Kidney (tissue), 2 donors: ENCODE measurements around the genes POTEG, OR11H6, EDDM3B and TPPP2.

GRCh38 chr14:19434082-19434581 is at the start of gene POTEG:
TSS of gene POTEG (minus strand) at chr14:19434341.
- PRO-cap, result no peak
- RRBS, result no CpG with 5 or more reads among the region's 16 CpGs

DNA sequence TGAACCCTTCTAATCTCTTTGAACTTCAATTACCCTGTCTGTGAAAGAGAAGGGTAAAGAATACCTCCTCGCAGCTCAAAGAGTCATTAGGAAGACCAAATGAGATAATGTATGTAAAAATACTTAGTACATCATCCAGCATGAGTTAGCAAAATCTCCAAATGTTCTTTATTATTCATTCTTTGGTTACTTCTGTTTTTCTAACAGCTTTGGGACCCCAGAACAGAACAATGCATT is at the start of gene OR11H6:
OR11H6 (plus strand) TSS at position 162 of the 237 bp plus-strand sequence.
- PRO-cap, result no peak
- RRBS, result no CpG with 5 or more reads among the region's 1 CpG

GRCh38 chr14:20469940-20471044 is 1.1 kb downstream of the PNP start:
- PRO-cap, result bidirectional peak, plus-strand start at chr14:20470067, minus-strand start at chr14:20470041
- RRBS, result no CpG with 5 or more reads among the region's 14 CpGs

DNA sequence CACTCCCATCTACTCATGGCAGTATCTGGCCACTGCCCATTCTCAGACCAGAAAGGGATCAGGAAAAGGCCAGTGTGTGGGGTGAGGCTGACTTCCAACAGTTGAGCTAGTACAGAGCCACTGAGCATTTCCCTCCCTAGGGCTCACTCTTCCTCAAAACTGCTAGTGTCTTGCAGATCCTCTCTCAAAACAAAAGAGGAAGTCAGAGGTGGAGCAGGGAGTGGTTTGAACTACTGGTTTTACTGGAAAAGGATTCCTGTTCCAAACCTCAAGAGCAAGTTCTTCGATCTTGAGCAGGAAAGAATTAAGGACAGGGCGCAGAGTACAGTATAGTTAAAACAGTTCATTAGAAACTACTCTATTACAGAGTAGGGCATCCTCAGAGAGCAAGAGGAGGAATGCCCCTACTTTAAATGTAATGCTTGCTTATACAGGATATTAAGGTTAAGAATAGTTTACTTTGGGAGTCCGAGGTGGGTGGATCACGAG is 24.5 kb downstream of the PNP start:
- PRO-cap, result no peak
- RRBS, result no CpG with 5 or more reads among the region's 4 CpGs

GRCh38 chr14:20630231-20630836 is 11.2 kb downstream of the OR6S1 start:
- PRO-cap, result no peak
- RRBS, result 8% methylated on average over 2 of the region's 16 CpGs

GRCh38 chr14:20714587-20715404 is 26.2 kb downstream of the ANG start:
- PRO-cap, result no peak
- RRBS, result no CpG with 5 or more reads among the region's 5 CpGs

DNA sequence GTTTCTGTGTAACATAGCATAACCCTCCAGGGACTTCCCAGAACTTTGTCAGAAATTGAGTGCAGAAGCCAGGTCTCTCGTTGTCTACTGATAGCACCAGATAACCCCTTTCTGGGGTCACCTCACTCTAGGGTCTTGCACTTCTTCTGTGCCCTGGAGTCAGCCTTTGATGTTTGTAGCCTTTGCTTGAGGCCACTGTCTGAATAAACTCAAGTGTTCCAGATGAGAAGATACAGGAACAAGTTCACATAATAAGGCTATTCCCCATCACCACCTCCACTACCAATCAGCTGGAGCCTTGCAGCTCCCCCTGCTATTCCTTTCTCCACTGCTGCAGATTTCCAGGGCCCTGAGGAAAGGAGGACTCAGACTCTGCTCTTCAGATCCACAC is at the start of gene EDDM3B:
EDDM3B (plus strand) TSS at position 336 of the 391 bp plus-strand sequence.
- PRO-cap, result no peak
- RRBS, result no CpG with 5 or more reads among the region's 1 CpG

GRCh38 chr14:20798343-20798685 is 4.3 kb downstream of the RNASE1 start:
- PRO-cap, result no peak
- RRBS, result no CpG with 5 or more reads among the region's 6 CpGs

GRCh38 chr14:21003815-21004364 is 4.8 kb downstream of the SLC39A2 start:
- PRO-cap, result no peak
- RRBS, result 65% methylated on average over 4 of the region's 14 CpGs

DNA sequence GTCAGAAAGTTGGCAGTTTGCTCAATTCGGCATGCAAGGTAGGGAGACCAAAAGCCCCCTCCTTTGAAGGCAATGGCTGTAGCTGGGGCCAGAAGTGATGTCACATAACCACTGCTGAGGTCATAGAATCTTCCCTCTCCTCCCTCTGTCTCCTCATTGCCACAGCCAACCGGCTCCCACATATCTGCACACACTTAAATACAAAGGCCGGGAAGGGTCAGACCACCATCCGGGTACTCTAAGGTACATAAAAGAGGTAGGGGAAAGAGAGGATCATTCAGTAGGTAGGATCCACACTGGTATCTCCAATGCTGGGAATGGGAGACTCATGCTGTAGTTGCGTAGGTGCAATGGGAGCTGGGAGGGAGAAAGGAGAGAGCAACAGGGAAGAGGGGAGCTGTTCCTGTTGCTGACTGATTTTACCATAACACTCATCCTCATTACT is at the start of gene TPPP2:
TPPP2 (plus strand) TSS at position 156 of the 445 bp plus-strand sequence.
- PRO-cap, result no peak
- RRBS, result 100% methylated on average over 1 of the region's 5 CpGs

DNA sequence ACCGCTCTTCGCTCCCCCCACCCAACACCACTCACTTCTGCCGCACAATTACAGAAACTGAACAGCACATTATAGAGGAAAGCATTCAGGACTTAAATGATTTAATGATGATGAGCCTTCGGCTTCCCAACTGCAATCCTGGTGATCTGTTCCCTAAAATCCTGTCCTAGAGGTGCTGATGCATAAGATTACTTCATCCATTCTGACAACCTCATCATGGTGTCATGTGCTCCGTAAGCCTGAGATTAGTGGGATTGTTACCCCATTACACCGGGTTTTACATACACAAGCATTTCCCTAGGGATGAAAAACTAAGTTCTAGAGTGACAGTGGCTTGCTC is 2.5 kb upstream of the RNASE13 start:
- PRO-cap, result no peak
- RRBS, result no CpG with 5 or more reads among the region's 6 CpGs

DNA sequence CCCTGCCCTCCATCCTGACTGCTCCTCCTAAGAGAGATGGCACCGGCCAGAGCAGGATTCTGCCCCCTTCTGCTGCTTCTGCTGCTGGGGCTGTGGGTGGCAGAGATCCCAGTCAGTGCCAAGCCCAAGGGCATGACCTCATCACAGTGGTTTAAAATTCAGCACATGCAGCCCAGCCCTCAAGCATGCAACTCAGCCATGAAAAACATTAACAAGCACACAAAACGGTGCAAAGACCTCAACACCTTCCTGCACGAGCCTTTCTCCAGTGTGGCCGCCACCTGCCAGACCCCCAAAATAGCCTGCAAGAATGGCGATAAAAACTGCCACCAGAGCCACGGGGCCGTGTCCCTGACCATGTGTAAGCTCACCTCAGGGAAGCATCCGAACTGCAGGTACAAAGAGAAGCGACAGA is 802 bp downstream of the RNASE7 start:
- PRO-cap, result no peak
- RRBS, result no CpG with 5 or more reads among the region's 9 CpGs

DNA sequence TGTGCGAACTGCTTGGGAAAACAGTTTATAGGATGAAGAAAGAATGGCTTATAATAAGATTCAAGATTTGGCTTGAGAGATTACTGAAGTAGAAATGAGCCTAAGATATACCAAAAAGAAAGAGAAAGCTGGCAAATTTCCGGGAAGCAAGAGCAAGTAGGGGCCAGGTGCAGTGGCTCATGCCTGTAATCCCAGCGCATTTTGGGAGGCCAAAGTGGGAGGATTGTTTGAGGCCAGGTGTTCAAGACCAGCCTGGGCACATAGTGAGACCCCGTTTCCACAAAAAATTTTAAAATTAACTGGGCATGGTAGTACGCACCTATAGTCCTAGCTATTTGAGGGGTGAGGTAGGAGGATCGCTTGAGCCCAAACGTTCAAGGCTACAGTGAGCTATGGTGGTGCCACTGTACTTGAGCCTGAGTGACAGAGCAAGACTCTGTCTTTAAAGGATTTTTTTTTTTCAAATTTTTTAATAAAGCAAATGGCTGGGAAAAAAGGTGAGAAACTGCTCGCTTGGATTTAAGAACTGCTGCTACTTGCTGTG is 12.4 kb downstream of the ZNF219 start:
- PRO-cap, result no peak
- RRBS, result no CpG with 5 or more reads among the region's 8 CpGs

DNA sequence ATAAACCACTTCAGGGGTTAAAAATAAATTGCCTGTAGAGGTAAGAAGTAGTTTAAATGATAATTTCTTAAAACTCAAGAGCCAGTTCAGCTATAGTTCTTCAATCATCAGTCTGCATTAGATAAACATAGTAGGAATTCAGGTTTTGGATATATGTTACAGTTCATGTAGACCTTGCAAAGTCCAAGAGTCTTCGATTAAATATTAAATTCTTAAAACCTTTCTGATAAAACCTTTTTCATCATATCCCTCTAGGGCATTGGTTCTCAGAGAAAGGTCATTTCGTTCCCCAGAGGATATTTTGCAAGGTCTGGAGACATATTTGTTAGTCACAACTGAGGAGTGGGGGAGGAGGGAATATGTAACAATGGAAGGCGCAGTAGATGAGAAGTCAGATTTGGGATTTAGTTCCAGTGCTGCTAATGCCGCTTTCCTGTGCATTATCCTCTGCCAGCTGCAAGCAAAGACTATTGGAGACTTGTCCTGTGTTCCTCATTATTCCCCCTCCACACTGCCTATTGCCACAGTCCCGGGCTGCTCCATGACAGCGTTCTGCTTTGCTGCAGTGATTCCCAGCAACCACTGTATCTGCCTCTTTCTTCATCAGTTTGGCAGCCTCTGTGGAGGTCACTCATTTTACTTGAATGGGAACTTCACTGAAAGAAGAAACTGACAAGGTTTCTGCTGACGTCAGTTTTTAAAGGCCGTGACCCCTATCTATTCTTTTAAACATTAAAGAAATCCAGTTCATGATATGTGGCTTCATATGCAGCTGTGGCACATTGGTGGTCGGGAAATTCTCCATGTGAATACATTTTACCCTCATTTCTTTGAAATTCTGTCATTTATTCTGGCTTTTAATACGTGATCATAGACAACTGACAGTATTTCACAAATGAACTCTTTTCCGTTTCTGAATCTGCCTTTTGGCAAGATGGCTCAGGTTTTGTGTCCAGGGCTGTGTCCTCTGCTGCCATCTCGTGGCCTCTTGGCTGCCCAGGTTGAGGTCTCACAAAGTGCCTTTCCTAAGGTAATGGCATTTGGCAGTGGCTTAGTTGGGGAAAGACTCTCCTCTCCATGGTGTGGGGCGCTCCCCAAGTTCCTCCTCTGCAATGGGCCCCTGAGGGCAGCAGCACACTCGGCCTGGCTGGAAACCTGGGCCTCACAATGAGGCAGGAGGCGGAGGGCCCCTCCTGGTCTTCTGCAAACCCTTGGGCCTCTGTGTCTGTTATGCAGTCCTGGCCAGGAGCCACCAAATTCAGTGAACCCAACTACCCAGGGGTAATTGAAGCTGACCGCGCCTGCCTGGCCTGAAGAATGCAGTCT is 5.7 kb downstream of the TMEM253 start:
- PRO-cap, result no peak
- RRBS, result no CpG with 5 or more reads among the region's 17 CpGs

DNA sequence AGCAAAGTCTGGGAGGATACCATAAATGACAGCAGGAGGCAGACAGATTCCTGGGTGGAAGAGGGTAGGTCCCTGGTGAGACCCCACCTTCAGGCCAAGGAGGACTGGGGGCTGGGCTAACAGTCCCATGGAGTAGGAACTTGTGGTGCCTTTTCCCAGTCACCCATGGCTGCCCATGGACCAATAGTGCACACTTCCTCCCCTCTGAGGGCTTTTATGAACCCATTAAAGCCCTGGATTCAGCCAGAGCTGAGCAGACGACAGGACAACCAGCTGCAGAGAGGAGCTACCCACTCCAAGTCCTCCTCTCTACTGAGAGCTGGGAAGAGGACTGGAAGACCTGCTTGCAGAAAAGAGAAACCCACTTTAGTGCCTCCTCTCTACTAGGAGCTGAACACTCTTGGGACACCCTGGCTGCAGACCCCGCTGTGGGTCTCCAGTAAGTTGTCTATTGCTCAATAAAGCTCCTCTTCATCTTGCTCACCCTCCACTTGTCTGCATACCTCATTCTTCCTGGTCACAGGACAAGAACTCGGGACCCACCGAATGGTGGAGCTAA is 36.7 kb upstream of the OR5AU1 start:
- PRO-cap, result no peak
- RRBS, result no CpG with 5 or more reads among the region's 4 CpGs

- PRO-cap, result no peak
- RRBS, result no CpG with 5 or more reads among the region's 21 CpGs
Observed at GRCh38 chr14:21243729-21244845, 25.2 kb downstream of the HNRNPC start.

- PRO-cap, result no peak
- RRBS, result no CpG with 5 or more reads among the region's 9 CpGs
Observed at GRCh38 chr14:21260199-21260786, 8.9 kb downstream of the HNRNPC start.

DNA sequence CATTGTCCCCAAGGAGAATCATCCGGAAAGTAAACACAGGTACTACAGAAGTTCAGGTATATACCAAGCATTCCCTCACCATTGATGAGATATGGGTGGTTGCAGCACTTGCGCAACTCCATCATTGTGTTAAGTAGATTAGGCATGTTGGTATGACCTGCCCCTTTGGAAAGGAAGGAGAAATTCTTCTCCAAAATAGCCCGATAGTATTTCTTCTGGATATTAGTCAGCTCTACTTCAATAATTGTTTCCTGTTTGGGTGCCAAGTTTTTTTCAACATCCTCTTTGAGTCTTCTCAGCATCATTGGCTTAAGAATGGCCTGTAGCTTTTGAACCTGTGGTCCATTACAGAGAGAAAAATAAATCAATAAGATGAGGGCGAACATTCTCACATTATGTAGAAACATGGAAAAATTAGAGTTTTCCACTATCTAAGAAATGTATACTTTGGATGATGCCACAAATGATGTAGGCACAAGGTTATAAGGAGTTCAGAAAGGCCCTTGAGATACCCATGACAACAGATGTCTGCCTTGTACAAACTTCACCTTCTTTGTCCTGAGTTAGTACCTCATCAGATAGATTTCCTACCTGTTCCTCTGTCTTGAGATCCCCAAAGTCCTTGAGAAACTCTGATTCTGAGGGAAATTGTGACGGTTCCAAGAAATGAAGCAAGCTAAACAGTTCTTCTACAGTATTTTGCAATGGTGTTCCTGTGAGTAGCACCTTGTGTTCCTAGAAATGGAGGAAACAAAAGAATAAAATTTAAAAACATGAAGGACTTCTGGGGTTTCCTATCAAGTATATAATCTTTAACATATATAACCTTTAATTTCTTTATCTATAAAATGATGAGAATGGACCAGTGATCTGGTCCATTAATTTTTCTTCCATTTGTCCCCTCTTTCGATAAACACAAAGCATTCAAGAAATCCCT is 21.6 kb upstream of the SUPT16H start:
- PRO-cap, result no peak
- RRBS, result no CpG with 5 or more reads among the region's 6 CpGs

DNA sequence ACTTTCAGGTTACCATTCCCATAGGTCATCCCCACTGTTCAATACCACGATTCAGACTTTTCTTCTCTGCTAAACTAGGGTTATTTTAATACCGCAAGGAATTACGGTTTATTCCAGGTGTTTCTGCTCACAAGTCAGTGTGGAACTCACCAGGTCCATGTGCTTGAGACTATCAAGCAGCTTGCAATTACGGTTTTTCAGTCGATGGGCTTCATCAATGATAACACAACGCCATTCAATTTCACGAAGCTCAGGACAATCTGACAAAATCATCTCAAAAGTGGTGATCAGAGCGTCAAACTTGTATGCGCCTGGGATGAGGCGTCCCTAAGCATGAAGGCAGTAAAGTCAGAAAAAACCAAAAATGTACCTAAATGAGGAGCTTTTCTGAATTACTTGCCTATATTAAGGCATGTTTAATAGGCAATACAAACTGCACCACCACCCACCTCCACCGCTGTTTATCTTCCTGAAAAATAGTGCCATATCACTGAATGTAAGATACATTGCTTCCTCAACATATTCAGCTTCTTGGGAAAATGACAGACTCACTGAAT is 23.0 kb upstream of the SUPT16H start:
- PRO-cap, result no peak
- RRBS, result no CpG with 5 or more reads among the region's 11 CpGs

GRCh38 chr14:21434580-21435108 is 21.3 kb downstream of the CHD8 start:
- PRO-cap, result no peak
- RRBS, result no CpG with 5 or more reads among the region's 3 CpGs